Neural cell (in vitro differentiated cells): ENCODE data around the gene EVA1A.

- RAMPAGE, long total RNA, result no peak
These were observed 63.1 kb downstream of the SEMA4F start for GRCh38 chr2:74717131-74717622.

DNA sequence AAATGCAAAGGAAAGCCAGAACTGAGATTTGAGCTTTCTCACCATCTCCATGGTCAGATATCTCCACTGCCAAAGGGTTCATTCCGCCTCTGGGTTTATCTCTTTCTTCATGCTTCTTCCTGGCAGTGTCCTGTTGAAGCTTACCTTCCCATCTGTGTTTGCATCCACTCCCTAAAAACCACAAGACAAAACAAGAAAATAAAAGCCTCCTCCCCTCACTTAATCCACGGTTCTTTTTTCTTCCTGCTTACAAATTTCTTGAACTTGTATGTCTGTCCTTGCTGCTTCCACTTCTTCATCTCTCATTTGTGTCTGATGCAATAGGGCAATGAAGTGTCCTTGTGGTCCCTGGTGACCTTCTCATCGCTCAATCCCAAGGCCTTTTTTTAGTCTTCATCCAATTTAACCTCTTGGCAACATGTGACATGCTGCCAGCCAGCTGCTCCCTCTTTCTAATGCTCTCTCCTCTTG is 87.5 kb downstream of the SEMA4F start:
- RAMPAGE, long total RNA, result no peak

GRCh38 chr2:74855822-74856808 is 22.2 kb downstream of the HK2 start:
- RAMPAGE, long total RNA, result no peak

DNA sequence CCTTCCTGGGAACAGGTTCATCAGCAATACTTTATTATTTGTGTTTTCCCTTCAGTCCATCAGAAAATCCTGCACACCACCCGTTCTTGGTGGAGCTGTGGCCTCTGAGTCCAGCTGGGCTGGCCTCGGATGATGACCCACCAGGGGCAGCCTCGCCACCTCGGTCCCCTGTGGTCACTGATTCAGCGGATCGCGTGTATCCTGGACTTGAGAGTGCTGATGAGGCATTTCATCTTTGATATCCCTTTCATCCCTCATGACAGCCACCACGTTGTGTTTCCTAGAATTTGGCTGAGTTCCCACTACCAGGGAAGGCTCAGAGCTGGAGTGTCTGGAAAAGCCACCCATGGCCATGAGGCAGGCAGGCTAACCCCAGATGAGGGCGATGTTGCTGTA is 31.3 kb downstream of the HK2 start:
- RAMPAGE, long total RNA, result no peak

- RAMPAGE, long total RNA, result no peak
These were observed at the start of gene EVA1A for GRCh38 chr2:75560843-75561744. Gene EVA1A (minus strand): TSS chr2:75560939.

GRCh38 chr2:75595761-75596139 is 35.0 kb upstream of the EVA1A start:
- RAMPAGE, long total RNA, result no peak

DNA sequence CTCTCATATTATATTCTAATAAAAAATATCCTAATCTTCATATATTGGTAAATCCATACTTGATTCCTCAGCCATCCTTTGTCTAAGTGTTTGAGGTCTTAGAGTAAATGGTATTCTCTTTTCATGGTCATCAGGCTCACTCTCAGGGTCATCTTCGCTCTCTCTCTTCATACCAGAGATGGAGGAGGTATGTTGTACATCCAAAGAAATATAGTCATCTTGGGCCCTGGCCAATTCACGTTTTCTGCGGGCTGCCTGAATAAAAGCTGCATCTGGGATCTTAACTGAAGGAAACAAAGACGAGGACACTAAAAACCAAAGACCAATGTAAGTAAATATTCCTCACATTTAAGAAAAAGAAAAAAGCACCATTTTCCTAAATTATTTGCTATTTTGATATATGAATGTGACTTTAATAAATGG is 8.6 kb downstream of the GCFC2 start:
- RAMPAGE, long total RNA, result no peak

DNA sequence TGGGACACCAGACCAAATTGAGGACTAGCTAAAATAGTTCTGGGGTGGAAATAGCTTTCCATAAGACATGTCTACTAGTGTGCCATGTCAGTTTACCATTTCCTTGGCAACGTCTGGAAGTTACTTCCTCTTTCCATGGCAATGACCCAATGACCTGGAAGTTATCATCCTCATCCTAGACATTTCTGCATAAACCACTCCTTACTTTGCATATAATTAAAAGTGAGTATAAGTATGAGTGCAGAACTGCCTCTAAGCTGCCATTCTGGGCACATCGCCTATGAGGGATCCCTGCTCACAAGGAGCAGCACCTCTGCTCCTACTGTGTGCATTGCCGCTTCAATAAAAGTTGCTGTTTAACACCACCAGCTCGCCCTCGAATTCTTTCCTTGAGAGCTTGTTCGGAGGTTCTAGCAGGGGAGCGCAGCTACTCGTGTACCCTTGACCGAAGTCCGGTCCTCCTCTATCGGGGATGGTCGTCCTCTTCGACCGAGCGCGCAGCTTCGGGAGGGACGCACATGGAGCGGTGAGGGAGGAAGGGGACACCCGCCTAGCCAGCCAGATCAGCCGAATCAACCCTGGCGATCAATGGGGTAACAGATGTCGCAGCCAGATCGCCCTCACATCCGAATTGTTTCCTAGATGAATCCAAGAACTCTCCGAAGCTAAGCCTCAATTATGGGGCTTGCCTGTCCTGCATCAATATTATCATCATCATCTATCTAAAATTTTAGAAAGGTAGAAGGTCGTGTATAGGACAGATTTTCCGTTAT is 734.3 kb upstream of the GCFC2 start:
- RAMPAGE, long total RNA, result no peak

GRCh38 chr2:78541176-78541523 is 484.4 kb upstream of the REG3G start:
- RAMPAGE, long total RNA, result no peak

DNA sequence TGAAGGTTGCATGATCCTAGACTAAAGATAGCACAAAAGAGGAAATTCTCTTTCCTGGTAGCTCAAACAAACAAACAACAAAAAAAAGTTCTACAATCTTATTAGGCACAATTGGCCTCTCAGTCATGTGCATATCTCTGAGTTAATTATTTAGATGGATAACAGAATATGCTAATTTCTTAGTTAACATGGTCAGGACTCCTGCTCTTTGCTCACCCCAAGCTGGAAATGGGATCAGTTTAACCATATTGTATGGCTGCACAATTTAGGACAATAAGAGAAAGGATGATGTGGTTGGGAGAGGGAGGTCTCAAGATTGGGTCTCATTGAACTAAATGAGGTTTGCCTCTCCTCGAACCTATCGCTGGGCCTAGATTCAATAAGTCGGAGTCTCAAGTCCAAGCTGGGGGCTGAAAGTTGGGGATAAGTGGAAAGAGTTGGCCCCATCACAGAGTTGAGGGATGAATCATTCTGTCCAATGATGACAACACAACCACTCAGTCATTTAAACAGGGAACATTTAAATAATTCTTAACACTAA is 350.3 kb downstream of the CTNNA2 start:
- RAMPAGE, long total RNA, result no peak

GRCh38 chr2:83993243-83993788 is 465.8 kb downstream of the SUCLG1 start:
- RAMPAGE, long total RNA, result no peak

- RAMPAGE, long total RNA, result no peak
These were observed 1.2 kb downstream of the TRABD2A start for GRCh38 chr2:84879412-84880309.

DNA sequence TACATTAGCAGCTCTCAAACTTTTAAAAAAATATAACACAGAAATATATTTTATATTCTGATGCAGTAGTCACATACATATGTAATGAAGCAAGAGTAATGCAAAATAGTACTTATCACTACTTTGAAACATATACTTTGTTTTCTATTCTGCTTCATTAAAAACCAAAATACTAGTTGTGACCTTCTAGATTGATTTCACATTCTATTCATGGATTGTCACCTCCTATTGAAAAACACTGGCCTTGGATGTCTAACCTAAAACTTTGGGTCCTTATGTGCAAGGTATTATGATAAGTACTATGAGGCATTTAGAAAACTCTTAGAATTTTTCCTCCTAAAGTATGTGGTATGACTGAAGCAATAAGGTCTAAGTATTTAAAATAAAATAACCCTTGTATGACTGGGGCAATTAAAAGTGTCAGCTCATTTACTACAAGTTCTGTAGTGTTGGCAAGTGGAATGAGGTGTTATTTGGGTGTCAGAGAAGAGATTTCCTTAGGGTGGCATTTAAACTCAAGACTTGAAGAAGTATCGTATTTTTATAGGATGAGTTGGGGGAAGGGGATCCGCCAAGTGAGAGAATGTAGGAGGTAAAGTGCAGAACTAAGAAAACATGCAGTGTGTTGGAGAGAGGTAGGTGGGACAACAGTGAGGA is 15.0 kb downstream of the KCMF1 start:
- RAMPAGE, long total RNA, result no peak

- RAMPAGE, long total RNA, result no peak
These were observed 20.2 kb downstream of the TGOLN2 start for GRCh38 chr2:85307379-85308175.

DNA sequence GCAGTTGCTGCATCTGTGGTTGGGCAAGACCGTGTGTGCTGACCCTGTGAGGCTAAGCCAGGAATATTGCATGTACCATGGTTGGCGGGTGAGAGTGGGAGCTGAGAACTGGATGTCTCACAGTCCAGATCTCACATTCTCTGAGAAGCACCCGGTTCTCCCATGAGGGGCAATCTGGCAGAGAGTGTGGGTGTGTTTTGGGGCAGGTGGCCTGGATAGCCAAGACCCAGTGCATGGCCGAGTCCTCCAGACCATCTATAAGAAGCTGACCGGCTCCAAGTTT is 16.6 kb downstream of the ELMOD3 start:
- RAMPAGE, long total RNA, result no peak

- RAMPAGE, long total RNA, result no peak
These were observed 2.8 kb downstream of the SH2D6 start for GRCh38 chr2:85421209-85421817.

DNA sequence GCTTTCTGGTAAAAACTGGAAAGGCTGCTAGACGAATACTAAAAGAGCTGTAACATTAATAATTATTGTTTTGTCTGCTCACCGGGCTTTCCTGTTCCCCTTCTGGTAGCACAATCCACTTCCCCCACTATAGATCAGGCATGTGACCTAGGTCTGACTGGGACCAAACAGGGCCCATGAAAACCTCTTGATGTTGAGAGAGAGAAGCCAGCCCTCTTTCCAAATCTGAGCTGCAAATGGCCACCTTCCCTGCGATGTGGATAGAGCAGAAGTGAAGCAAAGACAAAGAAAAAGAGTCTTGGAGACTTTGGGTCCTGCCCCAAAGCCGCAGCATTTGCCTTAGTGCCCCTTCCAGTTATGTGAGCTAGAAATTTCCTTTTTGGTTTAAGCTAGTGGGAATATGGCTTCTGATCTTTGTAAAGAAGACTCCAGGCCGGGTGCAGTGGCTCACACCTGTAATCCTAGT is 23.4 kb downstream of the SH2D6 start:
- RAMPAGE, long total RNA, result no peak

DNA sequence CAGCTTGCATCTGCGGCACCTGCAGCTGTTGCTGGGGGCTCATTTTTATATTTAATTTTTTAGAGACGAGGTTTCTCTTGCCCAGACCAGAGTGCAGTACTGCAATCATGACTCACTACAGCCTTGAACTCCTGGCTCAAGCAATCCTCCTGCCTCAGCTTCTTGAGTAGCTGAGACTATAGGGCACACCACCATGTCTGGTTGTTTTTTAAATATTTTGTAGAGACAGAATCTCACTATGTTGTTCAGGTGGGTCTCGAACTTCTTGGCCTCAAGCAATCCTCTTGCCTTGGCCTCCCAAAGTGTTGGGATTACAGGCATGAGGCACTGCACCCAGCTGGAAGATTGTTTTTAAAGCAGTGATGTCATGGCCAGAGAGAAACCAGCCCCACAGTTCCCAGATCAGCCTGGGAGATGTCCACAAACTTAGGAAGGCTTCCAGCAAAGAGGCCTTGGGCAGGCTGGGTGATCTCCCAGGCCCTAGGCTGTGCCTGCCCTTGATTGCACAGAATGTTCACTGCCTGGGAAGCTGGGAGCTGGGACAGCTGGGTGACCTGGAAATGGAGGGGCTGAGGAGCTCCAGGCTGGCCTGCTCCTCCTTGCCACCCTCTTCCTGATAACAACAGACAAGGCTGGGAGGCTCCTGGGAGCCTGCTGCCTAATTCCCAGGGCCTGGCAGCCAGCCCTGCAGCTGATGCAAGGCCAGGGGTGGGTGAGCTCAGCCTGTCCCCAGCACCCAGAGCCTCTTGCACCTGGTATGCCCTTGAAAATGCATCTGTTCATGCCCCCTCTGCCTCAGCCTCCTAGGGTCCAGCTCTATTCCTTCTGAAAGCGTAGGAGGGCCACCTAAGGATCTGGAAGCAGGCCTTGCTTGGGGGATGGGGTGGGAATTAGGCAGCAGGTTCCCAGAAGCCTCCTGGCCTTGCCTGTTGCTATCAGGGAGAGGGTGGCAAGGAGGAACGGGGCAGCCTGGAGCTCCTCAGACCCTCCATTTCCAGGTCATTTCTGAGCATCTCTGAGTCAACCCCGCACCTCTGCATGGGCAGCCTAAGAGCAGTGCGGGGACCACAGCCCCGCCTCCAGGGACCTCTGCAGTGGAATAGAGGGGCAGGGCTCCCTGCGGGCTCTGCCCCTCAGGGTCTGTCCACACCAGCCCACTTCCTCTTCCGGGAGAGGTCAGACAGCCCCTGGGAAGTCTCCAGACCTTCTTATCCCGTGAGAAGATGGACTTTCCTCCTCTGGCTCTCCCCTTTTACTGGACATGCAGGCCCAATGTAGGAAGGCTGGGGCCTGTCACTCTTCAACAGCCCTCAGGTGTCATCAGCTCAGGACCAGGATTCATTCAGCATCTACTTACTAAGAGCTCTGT is 27.4 kb downstream of the SH2D6 start:
- RAMPAGE, long total RNA, result no peak

DNA sequence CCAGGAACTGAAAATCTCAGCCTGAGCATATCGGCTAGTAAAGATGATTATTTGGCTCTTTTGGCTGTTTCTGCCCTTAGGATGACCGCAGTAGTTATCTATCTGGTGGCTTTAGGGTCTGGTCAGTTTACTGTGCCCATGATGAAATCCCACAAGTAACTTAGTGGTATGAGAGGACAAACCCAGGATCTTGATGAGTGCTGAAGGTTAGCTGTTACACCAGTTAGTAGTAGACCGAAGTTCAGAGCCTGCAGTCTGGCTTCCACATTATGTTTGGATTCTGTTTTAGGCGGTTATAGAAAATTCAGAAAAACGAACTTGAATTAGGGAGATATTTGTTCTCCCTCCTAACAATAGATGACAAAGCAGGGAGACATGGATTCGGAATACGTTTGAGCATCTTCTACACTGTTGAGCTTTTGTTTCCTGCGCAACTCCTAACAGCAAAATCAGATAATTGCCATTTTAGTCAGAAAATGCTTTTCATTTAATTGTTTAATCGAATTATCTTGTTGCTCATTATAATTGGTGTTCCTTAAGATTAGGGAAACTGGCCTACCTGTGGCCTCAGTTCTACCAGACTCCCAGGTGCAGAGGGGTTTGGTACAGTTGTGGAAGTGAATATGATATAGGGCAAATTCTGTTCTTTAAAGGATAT is 1.4 kb downstream of the MAT2A start:
- RAMPAGE, long total RNA, result no peak

GRCh38 chr2:85590378-85590978 is 5.1 kb upstream of the RNF181 start:
- RAMPAGE, long total RNA, result no peak